ENCODE measurements around the genes TRIM26, TRIM39, HLA-E, FLOT1 and PSORS1C2.

DNA sequence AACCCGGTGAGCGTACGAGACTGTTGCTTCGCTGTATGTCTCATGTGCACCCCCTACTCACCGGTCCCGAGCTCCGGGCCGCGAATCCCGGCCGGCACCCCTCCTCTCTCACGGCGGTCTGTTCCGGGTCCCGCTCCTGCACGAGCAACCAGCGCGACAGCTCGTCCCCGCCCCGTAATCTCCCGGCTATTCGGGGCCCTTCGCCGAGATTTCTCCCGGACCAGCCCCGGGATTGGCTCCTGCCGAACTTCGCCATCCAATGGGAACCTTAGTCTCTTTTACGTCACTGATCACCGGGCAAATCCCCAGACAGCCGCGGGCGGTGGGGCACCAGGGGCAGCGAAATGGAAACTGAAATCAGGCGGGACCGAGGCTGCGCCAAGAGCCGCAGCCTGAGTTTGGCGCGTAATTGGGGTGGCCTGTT lies at the start of gene TRIM26:
Gene TRIM26, minus strand, starts transcription at position 163 of the 424 bp plus-strand sequence.
- RAMPAGE, long total RNA, result start-site peak on the minus strand centred at position 147 of the sequence, 75 bp wide, 492 and 588 reads in 2 replicates
- RRBS, 2 experiments, result under 1 to 5% methylated on average over 14 to 16 of the region's 41 CpGs
CAGE:
- cytosol, long polyA minus RNA, result start-site peak on the minus strand centred at position 95 of the sequence, 45 bp wide, 243 reads
- cytosol, long polyA plus RNA, result start-site peak on the minus strand centred at position 137 of the sequence, 54 bp wide, 556 and 545 reads in 2 replicates
- long polyA plus RNA, result start-site peak on the minus strand centred at position 137 of the sequence, 54 bp wide, 605 and 507 reads in 2 replicates
- nucleolus, long total RNA, result start-site peak on the minus strand centred at position 132 of the sequence, 63 bp wide, 110 reads; start-site peak on the plus strand centred at position 361 of the sequence, 70 bp wide, 14 reads
- nucleus, long polyA plus RNA, result start-site peak on the minus strand centred at position 139 of the sequence, 49 bp wide, 228 and 397 reads in 2 replicates
- nucleus, long total RNA, result no peak

DNA sequence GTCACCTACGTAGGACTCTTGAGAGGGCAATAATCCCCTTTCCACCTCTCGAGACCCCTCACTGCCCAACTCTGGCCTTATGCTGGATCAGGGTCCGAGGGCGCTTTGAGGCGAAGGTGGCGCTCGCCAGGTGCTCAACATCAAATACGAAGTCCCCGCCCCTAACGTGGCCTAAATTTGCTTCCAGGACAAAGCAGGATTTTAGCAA lies 401 bp upstream of the TRIM26 start:
- RAMPAGE, long total RNA, result no peak
- RRBS, 2 experiments, result no CpG with 5 or more reads among the region's 10 CpGs
CAGE:
- cytosol, long polyA minus RNA, result no peak
- cytosol, long polyA plus RNA, result no peak
- long polyA plus RNA, result no peak
- nucleolus, long total RNA, result no peak
- nucleus, long polyA plus RNA, result no peak
- nucleus, long total RNA, result no peak

- RAMPAGE, long total RNA, result no peak
- RRBS, 2 experiments, result 1% methylated on average over 22 to 25 of the region's 56 CpGs
CAGE:
- cytosol, long polyA minus RNA, result no peak
- cytosol, long polyA plus RNA, result start-site peak on the plus strand at chr6:30214227-30214266, 13 and 7 reads in 2 replicates
- long polyA plus RNA, result no peak
- nucleolus, long total RNA, result start-site peak on the plus strand at chr6:30214220-30214240, 15 reads
- nucleus, long polyA plus RNA, result no peak
- nucleus, long total RNA, result no peak
Measured at GRCh38 chr6:30213911-30214945, 1.0 kb upstream of the TRIM26 start.

DNA sequence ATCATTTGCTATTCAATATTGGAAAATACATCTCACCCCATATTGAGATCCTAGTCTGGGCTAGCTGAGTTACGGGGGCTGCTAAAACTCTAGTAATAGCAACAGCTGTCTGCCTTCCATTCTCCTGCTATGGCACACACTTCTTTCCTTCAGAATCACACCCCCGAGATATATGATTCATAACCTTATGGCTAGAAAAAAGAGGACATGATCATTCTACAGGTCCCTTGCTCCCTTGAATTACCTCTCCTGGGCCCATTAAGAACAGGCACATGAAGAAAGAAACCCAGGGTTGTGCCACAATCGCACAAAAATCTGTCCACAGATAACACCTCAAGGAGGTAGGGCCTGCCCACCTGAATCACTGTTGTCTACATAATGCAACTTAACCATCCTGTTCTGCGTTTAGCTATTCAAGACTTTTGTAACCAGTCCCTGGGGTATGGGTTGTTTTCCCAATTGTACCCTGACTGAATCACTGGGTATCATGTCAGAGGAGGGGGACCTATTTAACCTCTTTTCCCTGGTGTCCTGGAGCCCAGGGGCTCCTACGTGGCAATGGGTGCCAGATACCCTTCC lies 19.6 kb upstream of the TRIM39 start:
- RAMPAGE, long total RNA, result no peak
- RRBS, 2 experiments, result no CpG with 5 or more reads among the region's 5 CpGs
CAGE:
- cytosol, long polyA minus RNA, result no peak
- cytosol, long polyA plus RNA, result no peak
- long polyA plus RNA, result no peak
- nucleolus, long total RNA, result no peak
- nucleus, long polyA plus RNA, result no peak
- nucleus, long total RNA, result no peak

DNA sequence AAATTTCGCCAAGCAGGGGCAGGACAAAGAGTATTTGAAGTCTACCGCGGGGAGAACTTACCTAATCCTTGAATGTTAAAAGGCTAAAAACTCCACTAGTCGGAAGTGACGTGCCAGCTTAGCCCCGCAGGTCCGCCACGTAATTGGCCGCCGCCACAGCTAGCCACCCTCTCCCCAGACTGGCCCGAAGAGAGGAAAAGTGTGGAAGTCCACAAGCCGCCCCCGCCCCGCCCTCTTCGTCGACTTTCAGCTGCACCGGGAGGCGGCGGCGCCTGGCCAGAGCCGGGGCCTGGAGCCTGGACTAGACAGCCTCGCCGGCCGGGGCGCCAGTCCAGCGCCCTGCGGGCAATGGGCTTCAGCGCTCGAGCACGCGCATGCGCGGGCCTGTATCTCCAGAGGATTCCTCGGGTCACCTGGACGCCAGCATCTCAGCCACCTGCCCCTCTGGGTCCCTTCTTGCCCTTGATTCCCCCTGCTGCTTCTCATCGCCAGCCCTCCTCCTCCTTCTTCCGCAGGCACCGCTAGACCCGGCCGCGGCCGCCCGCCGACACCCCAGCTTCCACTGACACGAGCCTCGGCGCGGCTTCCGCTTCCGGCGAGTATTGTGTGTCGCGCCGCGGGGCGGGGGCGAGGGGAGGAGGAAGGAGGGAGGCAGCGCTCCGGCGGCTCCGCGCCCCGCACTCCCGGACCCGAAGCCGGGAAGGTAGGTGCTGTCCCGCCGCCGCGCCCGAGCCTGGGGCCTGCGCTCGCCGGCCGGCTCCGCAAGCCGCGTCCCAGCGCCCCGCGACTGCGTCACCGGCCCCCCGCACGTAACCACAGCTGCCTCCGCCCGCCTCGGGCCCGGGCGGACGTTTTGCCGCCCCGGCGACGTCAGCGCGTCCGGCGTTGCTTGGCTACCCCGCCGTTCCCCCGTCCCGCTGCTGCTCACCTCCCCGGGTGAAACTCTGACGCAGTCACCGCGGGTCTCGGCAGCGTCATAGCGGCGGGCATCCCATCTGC lies at the start of gene TRIM39:
Gene TRIM39, plus strand, starts transcription at position 635 of the 999 bp plus-strand sequence.
- RAMPAGE, long total RNA, result start-site peak on the plus strand centred at position 191 of the sequence, 156 bp wide, 80 and 68 reads in 2 replicates
- RRBS, 2 experiments, result under 1 to 1% methylated on average over 49 of the region's 111 CpGs
CAGE:
- cytosol, long polyA minus RNA, result start-site peak on the minus strand centred at position 65 of the sequence, 25 bp wide, 57 reads; start-site peak on the plus strand centred at position 125 of the sequence, 7 bp wide, 24 reads; start-site peak on the minus strand centred at position 351 of the sequence, 10 bp wide, 19 reads
- cytosol, long polyA plus RNA, result start-site peak on the minus strand centred at position 79 of the sequence, 40 bp wide, 279 and 298 reads in 2 replicates; start-site peak on the plus strand centred at position 157 of the sequence, 72 bp wide, 44 and 22 reads in 2 replicates; start-site peak on the minus strand centred at position 535 of the sequence, 125 bp wide, 63 and 66 reads in 2 replicates; start-site peak on the plus strand centred at position 619 of the sequence, 49 bp wide, 25 and 28 reads in 2 replicates
- long polyA plus RNA, result start-site peak on the minus strand centred at position 84 of the sequence, 73 bp wide, 387 and 394 reads in 2 replicates; start-site peak on the plus strand centred at position 155 of the sequence, 69 bp wide, 22 and 24 reads in 2 replicates; start-site peak on the minus strand centred at position 543 of the sequence, 104 bp wide, 59 and 25 reads in 2 replicates; start-site peak on the plus strand centred at position 637 of the sequence, 84 bp wide, 30 and 41 reads in 2 replicates
- nucleolus, long total RNA, result no peak
- nucleus, long polyA plus RNA, result start-site peak on the minus strand centred at position 87 of the sequence, 57 bp wide, 510 and 685 reads in 2 replicates; start-site peak on the plus strand centred at position 178 of the sequence, 25 bp wide, 46 and 32 reads in 2 replicates; start-site peak on the plus strand centred at position 403 of the sequence, 56 bp wide, 17 and 23 reads in 2 replicates; start-site peak on the minus strand centred at position 562 of the sequence, 79 bp wide, 86 and 168 reads in 2 replicates; start-site peak on the plus strand centred at position 634 of the sequence, 8 bp wide, 44 and 55 reads in 2 replicates
- nucleus, long total RNA, result no peak

- RAMPAGE, long total RNA, result start-site peak on the plus strand at chr6:30489508-30489541, 5,791 and 4,960 reads in 2 replicates
- RRBS, 2 experiments, result no CpG with 5 or more reads among the region's 26 CpGs
CAGE:
- cytosol, long polyA minus RNA, result start-site peak on the plus strand at chr6:30489513-30489539, 1,532 reads
- cytosol, long polyA plus RNA, result start-site peak on the plus strand at chr6:30489508-30489520, 4,831 and 3,878 reads in 2 replicates
- long polyA plus RNA, result start-site peak on the plus strand at chr6:30489508-30489526, 4,315 and 3,729 reads in 2 replicates
- nucleolus, long total RNA, result start-site peak on the plus strand at chr6:30489499-30489531, 1,871 reads
- nucleus, long polyA plus RNA, result start-site peak on the plus strand at chr6:30489500-30489520, 2,207 and 2,138 reads in 2 replicates
- nucleus, long total RNA, result no peak
Measured at GRCh38 chr6:30489026-30489629, at the start of gene HLA-E. TSS of gene HLA-E (plus strand) at chr6:30489509.

- RAMPAGE, long total RNA, result no peak
- RRBS, 2 experiments, result no CpG with 5 or more reads among the region's 3 CpGs
CAGE:
- cytosol, long polyA minus RNA, result no peak
- cytosol, long polyA plus RNA, result no peak
- long polyA plus RNA, result no peak
- nucleolus, long total RNA, result no peak
- nucleus, long polyA plus RNA, result no peak
- nucleus, long total RNA, result no peak
Measured at GRCh38 chr6:30577641-30578141, 6.4 kb downstream of the ABCF1 start.

GRCh38 chr6:30625269-30626228 lies 1.1 kb upstream of the ATAT1 start:
- RAMPAGE, long total RNA, result no peak
- RRBS, 2 experiments, result no CpG with 5 or more reads among the region's 11 CpGs
CAGE:
- cytosol, long polyA minus RNA, result no peak
- cytosol, long polyA plus RNA, result no peak
- long polyA plus RNA, result no peak
- nucleolus, long total RNA, result no peak
- nucleus, long polyA plus RNA, result no peak
- nucleus, long total RNA, result no peak

- RAMPAGE, long total RNA, result start-site peak on the minus strand at chr6:30687163-30687364, 112 and 212 reads in 2 replicates
- RRBS, 2 experiments, result 1 to 2% methylated on average over 4 to 6 of the region's 42 CpGs
CAGE:
- cytosol, long polyA minus RNA, result no peak
- cytosol, long polyA plus RNA, result start-site peak on the minus strand at chr6:30687168-30687287, 216 and 143 reads in 2 replicates
- long polyA plus RNA, result no peak
- nucleolus, long total RNA, result no peak
- nucleus, long polyA plus RNA, result start-site peak on the minus strand at chr6:30687179-30687209, 99 and 332 reads in 2 replicates
- nucleus, long total RNA, result no peak
Measured at GRCh38 chr6:30687095-30687726, 766 bp upstream of the PPP1R18 start.

DNA sequence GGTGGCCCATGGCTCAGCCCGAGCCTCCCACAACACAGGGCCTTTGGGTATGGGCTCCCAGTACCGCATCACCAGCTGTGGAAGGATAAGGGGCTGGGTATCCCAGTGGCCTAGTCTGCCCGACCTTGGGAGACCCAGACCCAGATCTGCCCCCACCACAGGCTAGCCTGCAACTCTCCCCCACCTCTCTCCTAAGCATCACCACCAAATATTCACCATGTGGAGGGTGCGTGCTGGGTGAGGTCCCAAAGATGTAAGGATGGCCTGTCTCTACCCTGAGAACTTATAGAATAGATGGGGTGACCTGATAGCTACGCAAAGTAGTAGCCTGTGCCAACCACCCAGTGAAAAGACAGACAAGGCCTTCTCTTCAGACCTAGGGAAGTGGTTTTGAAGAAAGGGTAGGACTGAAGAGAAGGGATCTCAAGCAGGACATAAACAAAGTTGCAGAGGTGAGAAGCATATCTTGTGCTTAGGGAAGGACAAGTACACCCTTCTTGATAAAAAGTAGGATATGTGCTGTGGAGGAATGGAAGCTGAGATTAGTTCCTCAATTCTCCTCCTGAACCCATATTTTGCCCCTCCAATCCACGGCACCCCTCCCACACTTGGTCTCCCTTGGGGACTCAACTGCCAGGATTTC lies 1.3 kb downstream of the NRM start:
- RAMPAGE, long total RNA, result no peak
- RRBS, 2 experiments, result no CpG with 5 or more reads among the region's 6 CpGs
CAGE:
- cytosol, long polyA minus RNA, result no peak
- cytosol, long polyA plus RNA, result no peak
- long polyA plus RNA, result no peak
- nucleolus, long total RNA, result no peak
- nucleus, long polyA plus RNA, result no peak
- nucleus, long total RNA, result no peak

GRCh38 chr6:30721909-30722218 lies 1.7 kb downstream of the TUBB start:
- RAMPAGE, long total RNA, result no peak
- RRBS, 2 experiments, result no CpG with 5 or more reads among the region's 13 CpGs
CAGE:
- cytosol, long polyA minus RNA, result no peak
- cytosol, long polyA plus RNA, result no peak
- long polyA plus RNA, result no peak
- nucleolus, long total RNA, result no peak
- nucleus, long polyA plus RNA, result no peak
- nucleus, long total RNA, result no peak

GRCh38 chr6:30726328-30727100 lies 6.4 kb downstream of the TUBB start:
- RAMPAGE, long total RNA, result no peak
- RRBS, 2 experiments, result no CpG with 5 or more reads among the region's 11 CpGs
CAGE:
- cytosol, long polyA minus RNA, result no peak
- cytosol, long polyA plus RNA, result no peak
- long polyA plus RNA, result no peak
- nucleolus, long total RNA, result no peak
- nucleus, long polyA plus RNA, result no peak
- nucleus, long total RNA, result no peak

DNA sequence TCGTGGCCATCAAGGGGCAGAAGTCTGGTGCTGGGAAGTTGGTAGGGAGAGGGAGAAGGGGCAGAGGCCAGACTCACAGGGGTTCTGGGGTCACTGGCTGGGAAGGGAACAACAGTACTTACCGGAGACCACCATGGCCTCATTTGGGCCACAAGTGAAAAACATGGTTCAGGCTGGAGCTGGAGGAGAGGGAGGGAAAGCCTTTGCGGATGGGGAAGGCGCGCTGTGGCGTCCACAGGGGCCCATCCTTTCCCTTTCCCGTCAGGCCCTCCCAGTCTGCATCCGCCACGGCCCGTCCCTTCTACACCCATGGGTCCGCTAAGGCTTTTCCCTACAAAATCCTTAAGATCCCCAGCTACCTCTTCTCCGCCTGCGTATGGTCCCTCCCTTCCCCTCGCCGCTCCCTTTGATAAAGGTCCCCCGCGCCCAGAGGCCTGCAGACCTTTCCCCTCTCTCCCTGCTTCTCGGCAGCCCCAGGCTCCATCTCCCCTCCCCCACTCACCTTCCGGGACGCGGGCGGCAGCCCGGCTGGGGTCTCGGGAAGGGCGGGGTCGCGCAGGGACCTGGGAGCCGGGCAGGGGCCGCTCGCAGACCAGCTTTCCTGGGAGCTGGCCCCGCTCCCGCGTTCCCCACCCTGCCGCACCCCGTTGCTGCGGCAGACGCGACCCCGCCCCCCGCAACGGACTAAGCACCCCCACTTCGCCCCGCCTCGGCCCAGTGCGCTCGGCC lies at the start of gene FLOT1:
Gene FLOT1, minus strand, starts transcription at position 663 of the 729 bp plus-strand sequence.
- RAMPAGE, long total RNA, result start-site peak on the minus strand centred at position 642 of the sequence, 43 bp wide, 675 and 603 reads in 2 replicates
- RRBS, 2 experiments, result 1 to 3% methylated on average over 6 of the region's 46 CpGs
CAGE:
- cytosol, long polyA minus RNA, result no peak
- cytosol, long polyA plus RNA, result no peak
- long polyA plus RNA, result no peak
- nucleolus, long total RNA, result no peak
- nucleus, long polyA plus RNA, result no peak
- nucleus, long total RNA, result no peak

GRCh38 chr6:30768747-30769912 lies 24.8 kb upstream of the IER3 start:
- RAMPAGE, long total RNA, result no peak
- RRBS, 2 experiments, result no CpG with 5 or more reads among the region's 19 CpGs
CAGE:
- cytosol, long polyA minus RNA, result no peak
- cytosol, long polyA plus RNA, result no peak
- long polyA plus RNA, result no peak
- nucleolus, long total RNA, result no peak
- nucleus, long polyA plus RNA, result no peak
- nucleus, long total RNA, result no peak

GRCh38 chr6:30826886-30827589 lies 57.3 kb upstream of the DDR1 start:
- RAMPAGE, long total RNA, result no peak
- RRBS, 2 experiments, result no CpG with 5 or more reads among the region's 4 CpGs
CAGE:
- cytosol, long polyA minus RNA, result no peak
- cytosol, long polyA plus RNA, result no peak
- long polyA plus RNA, result no peak
- nucleolus, long total RNA, result no peak
- nucleus, long polyA plus RNA, result no peak
- nucleus, long total RNA, result no peak

- RAMPAGE, long total RNA, result no peak
- RRBS, 2 experiments, result no CpG with 5 or more reads among the region's 17 CpGs
CAGE:
- cytosol, long polyA minus RNA, result no peak
- cytosol, long polyA plus RNA, result no peak
- long polyA plus RNA, result no peak
- nucleolus, long total RNA, result no peak
- nucleus, long polyA plus RNA, result no peak
- nucleus, long total RNA, result no peak
Measured at GRCh38 chr6:30875286-30875907, 8.9 kb upstream of the DDR1 start.

DNA sequence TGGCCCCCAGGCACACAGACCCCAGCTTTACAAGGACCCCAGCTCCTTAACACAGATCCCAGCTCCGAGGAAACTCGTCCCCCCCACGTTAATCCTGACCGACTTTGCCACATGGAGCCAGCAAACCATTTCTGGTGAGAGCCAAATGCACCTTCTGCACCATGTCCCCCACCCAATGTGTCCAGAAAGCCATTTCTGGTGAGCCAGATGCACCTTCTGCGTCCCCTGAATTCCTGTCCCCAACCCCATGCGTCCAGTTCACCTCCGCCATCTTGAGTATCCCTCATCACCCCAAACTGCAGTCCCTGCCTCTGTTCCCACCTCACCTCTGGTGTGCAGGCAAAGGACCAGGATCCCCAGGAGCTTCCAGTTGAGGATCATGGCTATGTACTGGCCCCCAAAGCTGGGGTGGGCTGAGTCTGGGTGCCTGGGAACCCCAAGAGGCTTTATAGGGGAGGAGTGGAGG lies at the start of gene PSORS1C2:
Gene PSORS1C2, minus strand, starts transcription at position 421 of the 466 bp plus-strand sequence.
- RAMPAGE, long total RNA, result no peak
- RRBS, 2 experiments, result no CpG with 5 or more reads among the region's 7 CpGs
CAGE:
- cytosol, long polyA minus RNA, result no peak
- cytosol, long polyA plus RNA, result no peak
- long polyA plus RNA, result no peak
- nucleolus, long total RNA, result no peak
- nucleus, long polyA plus RNA, result no peak
- nucleus, long total RNA, result no peak

DNA sequence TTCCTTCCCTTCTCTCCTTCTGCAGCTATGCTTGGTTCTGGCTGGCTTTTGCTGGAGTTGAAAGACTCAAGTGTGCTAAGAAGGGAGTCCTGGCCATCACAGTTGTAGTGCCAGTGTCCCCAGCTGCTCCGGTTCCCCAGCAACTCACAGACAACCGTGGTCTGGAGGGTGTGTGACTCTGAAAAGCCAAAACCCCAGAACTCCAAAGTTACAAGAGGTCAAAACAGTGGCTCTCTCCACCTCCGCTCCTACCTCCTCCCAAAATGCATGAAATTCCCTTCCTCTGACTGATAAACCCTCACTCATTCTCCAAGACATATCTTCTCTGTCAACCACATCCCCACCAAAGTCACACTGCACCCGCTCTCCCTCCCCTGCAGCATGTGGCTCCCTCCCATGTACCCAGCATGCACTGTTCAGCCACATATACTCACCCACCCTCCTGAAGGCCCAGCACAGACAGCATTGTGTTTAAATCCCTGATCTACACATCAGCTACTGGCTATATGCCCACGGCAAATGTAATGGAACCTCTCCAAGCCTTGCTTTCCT lies 5.4 kb upstream of the POU5F1 start:
- RAMPAGE, long total RNA, result no peak
- RRBS, 2 experiments, result no CpG with 5 or more reads among the region's 5 CpGs
CAGE:
- cytosol, long polyA minus RNA, result no peak
- cytosol, long polyA plus RNA, result no peak
- long polyA plus RNA, result no peak
- nucleolus, long total RNA, result no peak
- nucleus, long polyA plus RNA, result no peak
- nucleus, long total RNA, result no peak

GRCh38 chr6:31178506-31179695 lies 8.4 kb upstream of the POU5F1 start:
- RAMPAGE, long total RNA, result no peak
- RRBS, 2 experiments, result no CpG with 5 or more reads among the region's 13 CpGs
CAGE:
- cytosol, long polyA minus RNA, result no peak
- cytosol, long polyA plus RNA, result no peak
- long polyA plus RNA, result no peak
- nucleolus, long total RNA, result no peak
- nucleus, long polyA plus RNA, result no peak
- nucleus, long total RNA, result no peak

DNA sequence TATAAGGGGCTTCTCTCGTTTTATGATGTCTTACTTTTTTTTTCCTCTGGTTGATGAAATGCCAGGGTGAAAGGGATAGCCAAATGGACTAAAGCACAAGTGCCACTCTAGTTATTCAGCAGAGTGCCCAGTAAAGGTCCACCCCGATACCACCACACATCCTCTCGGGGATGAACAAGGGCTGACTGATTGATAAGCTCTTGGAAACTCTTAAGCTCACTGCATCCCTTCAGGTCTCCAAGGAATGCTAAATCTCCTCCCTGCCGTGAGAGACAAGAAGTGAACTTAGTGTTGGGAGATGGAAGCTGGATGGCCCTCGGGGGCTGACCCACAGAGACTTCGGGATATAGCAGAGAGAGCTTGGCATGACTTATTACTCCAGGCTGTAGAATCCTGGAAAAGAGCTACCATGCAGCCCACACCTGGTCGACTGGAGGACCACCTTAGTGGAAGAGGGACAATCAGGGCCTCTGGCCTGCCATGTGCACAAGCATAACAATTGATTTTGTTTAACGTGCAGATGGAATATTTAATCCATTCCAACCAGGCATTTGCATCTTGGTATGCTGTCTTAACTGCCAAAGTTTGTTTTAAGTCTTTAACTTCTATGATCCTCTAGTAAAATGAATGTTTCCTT lies 13.5 kb upstream of the POU5F1 start:
- RAMPAGE, long total RNA, result no peak
- RRBS, 2 experiments, result no CpG with 5 or more reads among the region's 8 CpGs
CAGE:
- cytosol, long polyA minus RNA, result no peak
- cytosol, long polyA plus RNA, result no peak
- long polyA plus RNA, result no peak
- nucleolus, long total RNA, result no peak
- nucleus, long polyA plus RNA, result no peak
- nucleus, long total RNA, result no peak

All from GM12878 (cell line).